ENCODE measurements around the genes PTGS1, OR1J1 and PSMB7.

GRCh38 chr9:122091851-122092168 is 1.3 kb downstream of the TTLL11 start:
- PRO-cap, 3 experiments, result peak in 1 of 3 experiments; most common plus-strand start chr9:122091988 (in 1)
- RAMPAGE, long total RNA, result no peak
- RRBS, 2 experiments, result no CpG with 5 or more reads among the region's 2 CpGs

DNA sequence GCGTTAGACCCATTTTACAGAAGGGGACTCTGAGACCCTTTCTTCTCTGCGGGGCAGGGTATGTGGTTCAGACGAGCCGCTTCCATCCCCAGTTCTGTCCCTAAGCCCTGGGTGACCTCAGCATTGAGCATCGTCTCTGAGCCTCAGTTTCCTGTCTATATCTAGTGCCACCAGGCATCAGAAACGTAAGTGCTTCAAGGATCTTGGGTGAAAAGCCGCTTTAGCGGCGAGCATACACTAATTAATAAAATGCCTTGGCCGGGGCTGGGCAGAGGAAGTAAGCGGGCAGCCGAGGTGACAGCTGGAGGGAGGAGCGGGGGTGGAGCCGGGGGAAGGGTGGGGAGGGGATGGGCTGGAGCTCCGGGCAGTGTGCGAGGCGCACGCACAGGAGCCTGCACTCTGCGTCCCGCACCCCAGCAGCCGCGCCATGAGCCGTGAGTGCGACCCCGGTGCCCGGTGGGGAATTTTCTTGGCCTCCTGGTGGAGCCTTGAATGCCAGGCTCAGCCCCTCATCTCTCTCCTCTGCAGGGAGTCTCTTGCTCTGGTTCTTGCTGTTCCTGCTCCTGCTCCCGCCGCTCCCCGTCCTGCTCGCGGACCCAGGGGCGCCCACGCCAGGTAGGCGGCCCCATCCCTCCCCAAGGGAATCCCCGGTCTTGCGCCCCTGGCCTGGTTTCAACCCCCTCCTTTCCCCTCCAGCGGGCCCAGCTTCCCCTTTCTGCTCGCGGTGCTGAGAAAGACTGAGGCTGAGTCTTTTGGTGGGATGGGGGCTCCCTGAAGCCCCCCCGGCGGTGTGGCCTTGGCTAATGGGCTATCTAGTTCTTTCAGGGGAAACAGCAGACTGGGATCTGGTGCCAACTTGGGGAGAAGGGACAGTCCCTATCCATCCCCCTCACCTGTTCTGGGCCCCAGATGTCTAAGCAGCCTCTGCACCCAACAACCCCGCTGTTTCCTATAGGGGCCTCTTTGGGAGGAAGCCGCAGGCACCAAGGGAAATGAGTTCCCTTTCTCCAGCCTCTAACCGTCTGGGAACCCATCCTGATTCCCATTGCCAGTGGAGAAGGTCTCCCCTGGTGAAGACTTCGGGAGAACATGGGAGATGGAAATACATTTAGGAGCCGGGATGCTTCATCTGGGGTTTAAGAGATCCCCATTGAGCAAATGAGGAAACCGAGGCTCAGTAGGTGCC is at the start of gene PTGS1:
PTGS1 (plus strand) TSS at position 367 of the 1,186 bp plus-strand sequence.
- PRO-cap, 3 experiments, result peak in 2 of 3 experiments; most common plus-strand start position 395 of the sequence (in 1); most common minus-strand start position 585 of the sequence (in 2)
- RAMPAGE, long total RNA, result no peak
- RRBS, 2 experiments, result 5% methylated on average over 17 to 19 of the region's 47 CpGs

DNA sequence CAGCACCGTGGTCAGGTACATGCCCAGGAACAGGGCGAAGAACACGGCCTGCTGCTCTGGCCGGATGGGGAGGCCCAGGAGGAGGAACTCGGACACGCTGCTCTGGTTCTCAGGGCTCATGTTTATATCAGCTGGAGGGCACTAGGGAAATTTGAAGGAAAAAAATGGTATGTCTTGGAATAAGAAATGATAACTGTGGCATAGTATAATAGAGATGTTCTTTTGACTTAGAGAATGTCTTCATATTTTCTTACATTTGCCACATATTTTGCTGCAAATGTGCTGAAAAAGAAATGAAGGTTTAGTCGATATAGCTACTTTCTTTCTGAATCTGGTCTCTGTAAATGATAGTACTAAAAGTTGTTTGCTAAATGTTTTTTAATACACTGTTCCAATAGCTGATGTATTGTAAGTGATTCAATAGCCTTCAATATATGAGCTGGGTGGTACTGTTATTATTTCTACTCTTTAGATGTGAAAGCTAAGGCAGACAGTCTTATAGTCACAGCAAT is at the start of gene OR1J1:
OR1J1 (minus strand) TSS at position 120 of the 512 bp plus-strand sequence.
- PRO-cap, 3 experiments, result no peak in any of the 3 experiments
- RAMPAGE, long total RNA, result no peak
- RRBS, 2 experiments, result no CpG with 5 or more reads among the region's 7 CpGs

- PRO-cap, 3 experiments, result no peak in any of the 3 experiments
- RAMPAGE, long total RNA, result no peak
- RRBS, 2 experiments, result no CpG with 5 or more reads among the region's 3 CpGs
Measured at GRCh38 chr9:122879855-122880416, 25.2 kb downstream of the RC3H2 start.

DNA sequence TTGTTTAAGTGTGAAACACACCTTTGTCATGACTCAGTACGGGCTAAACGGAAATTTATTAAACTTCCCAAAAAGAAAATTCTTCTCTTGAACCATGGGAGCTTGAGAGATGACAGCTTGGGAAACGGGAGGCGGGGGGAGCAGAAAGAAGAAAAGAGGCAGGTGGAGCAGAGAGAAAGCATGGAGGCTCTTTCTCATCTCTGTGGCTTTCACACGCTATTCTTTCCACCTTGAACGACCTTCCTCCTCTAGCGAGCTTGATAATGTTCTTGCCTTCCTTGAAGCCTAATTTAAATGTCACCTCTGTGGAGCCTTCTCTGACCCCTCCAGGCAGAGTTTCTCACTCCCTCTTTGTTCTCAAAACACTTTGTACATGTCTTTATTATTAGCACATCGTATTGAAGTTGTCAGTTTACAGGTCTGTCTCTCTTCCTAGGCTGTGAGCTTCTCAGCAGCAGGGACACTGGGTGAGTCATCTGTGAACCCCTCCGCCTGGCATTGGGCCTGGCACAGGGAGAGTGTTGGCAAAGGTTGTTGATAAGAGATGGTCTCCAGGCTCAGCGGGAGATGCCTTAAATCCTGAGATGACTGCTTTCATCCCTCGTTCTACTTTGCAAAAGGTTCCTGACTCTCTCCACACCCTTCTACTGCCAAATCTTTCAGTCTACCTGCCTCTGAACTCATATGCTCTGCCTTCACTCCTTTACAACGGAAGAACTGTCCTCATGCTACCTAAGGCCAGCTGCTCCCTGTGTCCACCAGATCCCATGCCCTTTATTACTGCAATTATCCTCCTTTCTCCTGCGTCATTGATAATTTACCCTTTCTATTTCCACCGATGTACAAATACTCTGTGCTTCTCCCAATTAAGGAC is 14.1 kb upstream of the STRBP start:
- PRO-cap, 3 experiments, result no peak in any of the 3 experiments
- RAMPAGE, long total RNA, result no peak
- RRBS, 2 experiments, result no CpG with 5 or more reads among the region's 14 CpGs

DNA sequence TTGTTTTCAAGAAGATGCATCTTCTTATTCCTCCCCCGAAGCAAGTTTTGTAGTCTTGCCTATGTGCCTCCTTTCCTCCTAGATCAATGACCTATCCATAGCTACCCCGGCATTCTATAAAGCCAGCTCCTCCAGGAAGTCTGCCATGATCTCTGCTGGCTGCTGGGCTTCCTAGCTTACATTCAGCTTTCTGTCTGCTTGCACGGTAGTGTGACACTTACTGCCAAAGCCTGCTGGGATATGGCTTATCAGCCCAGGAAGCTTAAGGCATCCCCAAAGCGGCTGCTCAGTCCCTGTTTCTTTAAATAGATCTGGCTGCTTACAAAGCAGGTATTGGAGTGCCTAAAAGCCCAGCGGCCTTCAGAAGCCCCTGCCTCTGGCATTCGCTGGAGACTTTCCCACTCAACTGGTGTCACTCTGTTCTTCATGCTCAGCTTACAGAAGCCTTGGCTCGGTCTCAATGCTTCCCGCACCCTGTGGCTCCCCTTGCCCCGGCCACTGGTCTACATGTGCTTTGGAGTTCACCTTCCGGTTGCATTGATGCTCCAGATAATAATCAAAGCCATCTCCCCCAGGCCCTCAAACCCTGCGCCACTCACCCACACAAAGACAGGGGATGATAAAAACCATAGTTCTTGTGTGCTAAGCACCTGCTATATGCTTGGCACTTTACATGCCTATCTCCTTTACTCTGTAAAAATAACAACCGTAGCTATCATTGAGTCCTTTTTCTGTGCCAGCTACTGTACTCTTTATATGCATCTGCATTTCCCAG is 31.3 kb upstream of the STRBP start:
- PRO-cap, 3 experiments, result no peak in any of the 3 experiments
- RAMPAGE, long total RNA, result no peak
- RRBS, 2 experiments, result 20 to 33% methylated on average over 1 of the region's 12 CpGs

- PRO-cap, 3 experiments, result no peak in any of the 3 experiments
- RAMPAGE, long total RNA, result no peak
- RRBS, 2 experiments, result no CpG with 5 or more reads among the region's 18 CpGs
Measured at GRCh38 chr9:123322533-123323572, 33.1 kb upstream of the CRB2 start.

DNA sequence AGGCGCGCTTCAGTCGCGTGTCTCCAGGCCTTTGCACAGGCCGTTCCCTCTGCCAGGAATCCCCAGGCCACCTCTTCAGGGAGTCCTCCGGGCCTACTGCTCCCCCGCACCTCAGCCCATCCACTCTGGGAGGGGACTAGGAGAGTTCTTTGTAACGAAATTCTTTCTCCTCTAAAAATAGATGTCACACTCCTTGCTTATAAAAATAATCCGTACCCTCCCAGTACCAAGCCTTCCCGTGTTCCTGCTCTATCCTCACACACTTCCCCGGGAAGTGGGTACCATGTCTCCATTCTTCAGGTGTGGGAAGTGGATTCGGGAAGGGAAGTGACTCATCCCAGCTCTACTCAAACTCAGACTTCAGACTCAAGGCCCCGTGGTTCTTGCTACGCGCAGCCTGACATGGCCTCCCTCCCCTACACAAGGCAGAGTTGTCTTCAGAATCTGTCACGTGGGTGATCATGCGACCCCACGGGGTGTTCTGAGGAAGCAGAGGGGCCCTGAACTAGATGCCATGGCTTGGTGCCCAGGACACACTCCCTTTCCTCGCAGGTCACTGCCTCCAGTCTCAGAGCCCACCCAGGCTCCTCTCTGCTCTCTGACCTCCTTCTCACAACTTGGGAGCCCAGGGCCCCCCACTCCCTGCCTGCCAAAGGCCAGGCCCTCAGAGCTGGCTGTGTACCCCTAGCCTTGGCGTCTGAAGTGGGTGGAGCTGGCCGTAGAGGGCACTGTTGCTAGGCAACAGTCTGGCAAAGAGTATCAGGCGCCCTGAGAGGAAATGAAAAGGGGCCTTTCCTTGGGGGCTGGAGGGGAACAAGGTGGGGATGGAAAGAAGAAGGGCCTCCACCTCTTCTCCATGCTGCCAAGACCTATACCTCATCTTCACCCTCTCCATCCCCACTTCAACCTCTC is 15.8 kb upstream of the CRB2 start:
- PRO-cap, 3 experiments, result no peak in any of the 3 experiments
- RAMPAGE, long total RNA, result no peak
- RRBS, 2 experiments, result no CpG with 5 or more reads among the region's 22 CpGs

GRCh38 chr9:123356385-123356601 is 296 bp downstream of the CRB2 start:
- PRO-cap, 3 experiments, result no peak in any of the 3 experiments
- RAMPAGE, long total RNA, result no peak
- RRBS, 2 experiments, result no CpG with 5 or more reads among the region's 8 CpGs

- PRO-cap, 3 experiments, result no peak in any of the 3 experiments
- RAMPAGE, long total RNA, result no peak
- RRBS, 2 experiments, result 28 to 40% methylated on average over 4 of the region's 6 CpGs
Measured at GRCh38 chr9:123364335-123364516, 8.2 kb downstream of the CRB2 start.

DNA sequence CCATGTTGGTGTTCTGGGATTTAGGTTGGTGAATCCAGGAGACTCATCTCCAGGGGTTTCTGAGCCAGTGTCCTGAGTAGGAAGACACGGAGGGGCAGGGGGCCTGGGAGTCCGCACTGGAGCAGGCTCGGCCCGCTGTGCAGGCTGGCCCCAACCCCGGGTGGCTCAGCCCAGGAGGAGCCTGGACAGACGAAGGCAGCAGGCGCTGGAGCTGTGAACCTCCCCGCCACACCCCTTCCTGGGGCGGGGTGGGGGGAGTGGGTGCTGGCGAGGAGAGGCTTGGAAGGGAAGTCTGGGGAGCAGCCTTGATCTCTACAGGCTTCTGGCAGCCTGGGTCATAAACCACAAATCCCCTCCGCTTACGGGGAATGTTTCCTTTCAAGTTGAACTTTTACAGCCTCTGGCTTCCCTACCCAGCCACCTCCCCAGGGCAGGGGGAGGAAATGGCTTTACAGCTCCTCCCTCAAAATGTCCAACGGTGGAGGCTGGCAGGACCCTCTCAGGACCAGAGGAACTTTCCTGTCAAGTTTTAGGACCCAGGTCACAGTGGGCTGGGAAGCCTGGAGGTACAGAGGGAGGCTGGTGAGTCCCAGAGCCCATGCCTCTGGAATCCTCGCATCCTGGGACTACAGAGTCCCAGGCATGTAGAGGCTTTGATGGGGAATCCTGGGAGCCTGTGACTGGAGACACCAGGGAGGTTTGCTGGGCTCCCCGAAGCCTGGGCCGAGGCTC is 19.8 kb downstream of the CRB2 start:
- PRO-cap, 3 experiments, result no peak in any of the 3 experiments
- RAMPAGE, long total RNA, result no peak
- RRBS, 2 experiments, result no CpG with 5 or more reads among the region's 16 CpGs

- PRO-cap, 3 experiments, result no peak in any of the 3 experiments
- RAMPAGE, long total RNA, result no peak
- RRBS, 2 experiments, result no CpG with 5 or more reads among the region's 14 CpGs
Measured at GRCh38 chr9:123480851-123481624, 125.0 kb downstream of the CRB2 start.

DNA sequence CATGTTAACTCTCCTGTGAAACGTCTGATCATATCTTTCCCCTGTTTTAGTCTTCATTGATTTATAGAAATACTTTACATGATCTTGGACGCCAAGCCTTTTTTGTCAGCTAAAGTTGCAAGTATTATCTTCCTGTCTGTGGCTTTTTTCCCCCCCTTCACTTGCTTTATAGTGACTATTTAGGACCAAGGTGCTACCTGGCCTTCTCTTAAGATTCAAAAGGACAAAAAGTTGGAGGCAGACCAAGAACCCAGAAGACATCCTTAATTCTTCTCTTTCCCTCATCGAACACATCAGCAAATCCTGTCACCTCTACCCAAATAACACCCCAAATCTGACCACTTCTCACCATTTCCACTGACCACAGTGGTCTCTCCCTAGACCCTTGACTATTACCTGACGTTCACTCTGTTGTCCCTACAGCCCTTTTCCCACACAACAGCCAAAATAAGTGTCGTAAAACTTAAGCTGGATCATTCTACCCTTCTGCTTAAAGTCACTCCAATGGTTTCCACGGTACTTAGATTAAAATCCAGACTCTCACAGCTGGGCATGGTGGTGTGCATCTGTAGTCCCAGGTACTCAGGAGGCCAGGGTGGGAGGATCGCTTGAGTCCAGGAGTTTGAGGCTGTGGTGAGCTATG is 178.9 kb downstream of the CRB2 start:
- PRO-cap, 3 experiments, result no peak in any of the 3 experiments
- RAMPAGE, long total RNA, result no peak
- RRBS, 2 experiments, result no CpG with 5 or more reads among the region's 7 CpGs

DNA sequence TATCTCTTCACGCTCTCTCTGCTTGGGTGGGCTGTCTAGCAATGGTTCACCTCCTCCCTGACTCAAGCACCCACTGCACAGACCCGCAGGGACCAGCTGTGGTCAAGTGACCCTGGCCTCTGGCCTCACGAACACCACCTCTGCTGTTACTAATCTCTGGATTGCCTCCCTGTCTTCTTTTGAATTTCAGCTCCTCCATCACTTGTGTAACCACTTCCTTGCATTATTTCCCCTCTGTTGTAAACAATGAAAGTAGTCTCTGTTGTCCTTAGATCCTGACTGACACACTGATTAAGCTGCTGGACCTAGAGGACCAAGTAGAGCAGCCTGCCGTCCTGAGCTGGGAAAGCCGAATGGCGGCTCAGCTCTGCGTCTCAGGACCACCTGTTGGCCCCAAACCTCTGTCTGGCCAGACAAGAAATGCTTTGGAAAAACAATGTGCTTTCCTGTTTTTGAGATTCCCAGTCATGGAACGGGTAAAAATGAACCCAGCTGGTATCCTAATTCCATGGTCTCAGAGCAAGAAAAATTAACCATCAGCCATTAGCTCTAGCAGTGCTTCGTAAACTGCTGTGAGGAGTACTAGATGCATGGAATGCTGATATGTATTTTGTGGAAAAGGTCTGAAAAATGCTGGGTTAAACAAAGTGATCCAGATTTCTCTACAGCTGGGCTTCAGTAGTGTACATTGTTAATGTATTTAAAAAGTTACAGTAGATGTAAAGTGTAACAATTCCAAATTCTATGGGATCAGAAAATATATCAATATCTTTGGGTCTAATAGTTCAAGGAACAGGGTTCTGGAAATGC is 186.9 kb downstream of the CRB2 start:
- PRO-cap, 3 experiments, result no peak in any of the 3 experiments
- RAMPAGE, long total RNA, result no peak
- RRBS, 2 experiments, result no CpG with 5 or more reads among the region's 9 CpGs

- PRO-cap, 3 experiments, result no peak in any of the 3 experiments
- RAMPAGE, long total RNA, result no peak
- RRBS, 2 experiments, result no CpG with 5 or more reads among the region's 10 CpGs
Measured at GRCh38 chr9:123757449-123758426, 172.2 kb downstream of the DENND1A start.

- PRO-cap, 3 experiments, result no peak in any of the 3 experiments
- RAMPAGE, long total RNA, result no peak
- RRBS, 2 experiments, result 3% methylated on average over 37 of the region's 65 CpGs
Measured at GRCh38 chr9:123999674-124000082, 11.9 kb upstream of the LHX2 start.

DNA sequence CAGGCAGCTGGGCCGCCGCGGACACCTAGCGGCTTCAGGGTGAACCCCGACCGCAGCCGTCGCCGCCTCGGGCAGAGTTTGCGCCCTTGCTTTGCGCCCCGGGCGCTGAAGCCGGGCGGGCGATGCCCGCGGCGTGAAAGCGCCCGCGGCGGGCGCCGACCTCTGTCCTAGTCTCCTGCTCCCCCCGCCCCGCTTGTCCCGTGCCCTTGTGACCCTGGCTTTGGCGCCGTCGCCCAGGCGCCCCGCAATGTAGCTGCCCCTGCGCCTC is 254 bp downstream of the LHX2 start:
- PRO-cap, 3 experiments, result no peak in any of the 3 experiments
- RAMPAGE, long total RNA, result no peak
- RRBS, 2 experiments, result no CpG with 5 or more reads among the region's 35 CpGs

GRCh38 chr9:124260710-124261836 is 3.3 kb downstream of the NEK6 start:
- PRO-cap, 3 experiments, result peak in 1 of 3 experiments; most common plus-strand start chr9:124261470 (in 1)
- RAMPAGE, long total RNA, result no peak
- RRBS, 2 experiments, result no CpG with 5 or more reads among the region's 20 CpGs

- PRO-cap, 3 experiments, result no peak in any of the 3 experiments
- RAMPAGE, long total RNA, result no peak
- RRBS, 2 experiments, result no CpG with 5 or more reads among the region's 21 CpGs
Measured at GRCh38 chr9:124290060-124290603, 32.4 kb downstream of the NEK6 start.

DNA sequence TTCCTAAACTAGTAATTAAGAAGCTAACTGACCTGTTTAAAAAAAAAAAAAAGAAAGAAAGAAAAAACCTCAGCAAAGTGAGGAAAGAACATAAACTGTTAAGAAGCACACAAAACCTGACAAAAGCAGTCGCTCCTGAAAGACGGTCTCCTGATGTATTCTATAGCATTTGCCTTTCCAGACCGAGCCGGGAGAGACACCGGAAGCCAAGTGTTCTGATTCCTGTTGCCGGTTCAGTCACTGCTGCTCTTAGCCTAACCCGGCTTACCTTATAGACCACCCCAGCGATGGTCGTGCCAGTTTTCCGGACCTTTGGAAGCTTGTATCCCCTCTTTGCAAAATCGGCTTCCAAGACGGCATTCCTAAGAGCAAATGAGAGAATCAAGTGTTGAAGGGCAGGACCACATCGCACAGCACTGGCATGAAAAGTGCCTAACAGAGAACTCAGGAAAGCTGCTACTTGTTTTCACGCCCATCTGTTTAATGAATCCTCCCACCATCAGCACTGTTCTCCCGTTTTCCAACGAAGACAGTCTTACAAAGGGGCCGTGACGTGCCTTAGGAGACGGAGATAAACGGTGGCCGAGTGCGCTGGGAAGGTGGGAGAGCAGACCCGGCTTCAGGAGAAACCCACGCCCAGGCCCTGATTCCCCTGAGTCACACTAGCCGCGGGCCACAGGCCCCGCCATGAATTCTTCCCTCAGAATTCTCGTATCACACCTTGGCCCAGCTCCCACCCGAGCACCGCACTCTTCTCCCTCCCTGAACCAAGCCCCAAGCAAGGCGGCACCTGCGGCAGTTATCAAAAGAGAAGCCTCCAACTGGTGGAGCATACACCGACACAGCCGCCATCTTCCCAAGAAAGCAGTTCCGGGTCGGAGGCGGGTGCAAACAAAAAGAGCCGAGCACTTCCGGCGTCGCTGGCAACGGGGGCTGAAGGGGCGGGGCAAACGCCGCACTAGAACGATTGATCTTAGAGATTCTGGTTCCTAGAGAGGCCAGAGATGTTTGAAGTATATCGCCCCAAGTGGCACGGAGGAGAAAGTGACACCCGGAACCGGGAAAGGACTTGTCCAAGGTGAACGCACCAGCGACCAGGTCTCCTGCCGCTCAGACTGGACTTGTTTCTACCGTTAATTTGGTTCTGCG is at the start of gene PSMB7:
PSMB7 (minus strand) TSS at position 869 of the 1,149 bp plus-strand sequence.
- PRO-cap, 3 experiments, result peak in 3 of 3 experiments; most common minus-strand start position 866 of the sequence (in 2)
- RAMPAGE, long total RNA, result no peak
- RRBS, 2 experiments, result 0% methylated on average over 3 to 5 of the region's 55 CpGs